Parietal lobe (tissue), 2 donors: ENCODE results near the gene EBF1.

DNA sequence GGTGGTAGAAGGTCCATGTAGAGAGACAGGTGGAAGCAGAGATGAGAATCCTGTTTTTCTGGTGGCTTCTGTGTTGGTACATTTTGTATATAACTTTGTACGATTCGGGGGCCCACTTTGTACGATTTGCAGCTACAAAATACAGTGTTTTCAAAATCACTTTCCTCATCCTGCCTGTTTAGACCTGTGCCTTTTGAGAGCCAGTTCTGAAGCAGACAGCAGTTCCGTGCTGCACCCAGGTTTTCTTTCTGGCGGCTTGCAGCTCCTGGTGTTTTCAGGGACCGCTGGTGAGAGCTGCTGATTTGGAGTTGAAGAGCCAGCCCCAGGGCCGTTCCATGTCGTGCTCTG lies 135.8 kb upstream of the CLINT1 start:
- RAMPAGE, long total RNA = no peak

DNA sequence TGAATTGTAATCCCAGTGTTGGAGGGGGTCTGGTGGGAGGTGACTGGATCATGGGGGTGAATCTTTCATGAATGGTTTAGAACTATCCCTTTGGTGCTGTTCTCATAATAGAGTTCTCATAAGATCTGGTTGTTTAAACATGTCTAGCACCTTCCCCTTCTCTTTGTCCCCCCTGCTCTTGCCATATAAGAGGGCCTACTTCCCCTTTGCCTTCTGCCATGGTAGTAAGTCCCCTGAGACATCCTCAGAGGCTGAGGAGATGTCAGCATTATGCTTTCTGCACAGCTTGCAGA lies 577.7 kb upstream of the CLINT1 start:
- RAMPAGE, long total RNA = no peak

- RAMPAGE, long total RNA = no peak
Measured at GRCh38 chr5:158464003-158464420, 605.1 kb upstream of the CLINT1 start.

GRCh38 chr5:158802846-158803071 lies 297.0 kb downstream of the EBF1 start:
- RAMPAGE, long total RNA = no peak

GRCh38 chr5:158953777-158954583 lies 145.7 kb downstream of the EBF1 start:
- RAMPAGE, long total RNA = no peak

GRCh38 chr5:159048731-159049115 lies 51.0 kb downstream of the EBF1 start:
- RAMPAGE, long total RNA = no peak

GRCh38 chr5:159061095-159062107 lies 38.3 kb downstream of the EBF1 start:
- RAMPAGE, long total RNA = no peak

DNA sequence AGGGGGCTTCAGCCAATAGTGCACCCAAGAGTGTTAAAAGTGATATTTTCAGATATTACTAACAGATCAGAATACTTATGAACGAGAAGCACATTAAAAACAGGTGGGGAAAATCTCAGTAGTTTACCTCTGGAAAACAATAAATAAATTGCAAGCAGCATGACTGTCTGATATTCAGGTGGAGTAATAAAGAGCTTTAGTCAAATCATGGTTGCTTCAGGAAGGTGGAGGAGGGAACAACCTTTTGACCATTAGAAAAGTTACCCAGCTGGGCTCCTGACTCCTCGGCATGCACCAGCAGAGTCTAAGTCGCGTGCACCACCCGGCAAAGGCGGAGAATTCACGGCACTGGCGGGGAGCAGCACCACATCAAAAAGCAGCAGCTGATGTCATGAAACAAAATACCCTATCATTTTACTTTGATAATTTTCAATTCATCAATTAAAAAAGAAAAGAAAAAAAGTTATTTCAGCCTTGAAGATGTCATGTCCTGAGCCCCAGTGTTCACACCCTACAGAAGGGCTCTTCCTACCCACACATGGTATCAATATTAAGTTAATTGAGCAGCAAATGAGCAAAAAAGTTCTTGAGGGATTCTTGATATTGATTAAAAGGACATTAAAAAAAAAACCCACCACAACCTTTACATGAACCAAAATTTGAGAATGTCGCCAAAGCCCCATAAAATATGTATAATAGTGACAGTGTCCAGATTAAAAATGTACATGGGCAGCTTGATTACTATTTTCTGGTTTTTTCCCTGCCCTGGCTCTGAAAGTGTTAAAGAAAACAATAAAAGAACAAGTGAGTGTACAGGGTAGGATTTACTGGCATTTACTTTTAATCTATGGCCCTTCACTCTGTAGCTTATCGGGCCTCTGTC lies 34.4 kb downstream of the EBF1 start:
- RAMPAGE, long total RNA = no peak

GRCh38 chr5:159098798-159099944 lies at the start of gene EBF1:
EBF1 (minus strand) TSS chr5:159099916.
- RAMPAGE, long total RNA = no peak

- RAMPAGE, long total RNA = no peak
Measured at GRCh38 chr5:159099945-159100414, 264 bp upstream of the EBF1 start.

- RAMPAGE, long total RNA = no peak
Measured at GRCh38 chr5:159105080-159105891, 5.6 kb upstream of the EBF1 start.

DNA sequence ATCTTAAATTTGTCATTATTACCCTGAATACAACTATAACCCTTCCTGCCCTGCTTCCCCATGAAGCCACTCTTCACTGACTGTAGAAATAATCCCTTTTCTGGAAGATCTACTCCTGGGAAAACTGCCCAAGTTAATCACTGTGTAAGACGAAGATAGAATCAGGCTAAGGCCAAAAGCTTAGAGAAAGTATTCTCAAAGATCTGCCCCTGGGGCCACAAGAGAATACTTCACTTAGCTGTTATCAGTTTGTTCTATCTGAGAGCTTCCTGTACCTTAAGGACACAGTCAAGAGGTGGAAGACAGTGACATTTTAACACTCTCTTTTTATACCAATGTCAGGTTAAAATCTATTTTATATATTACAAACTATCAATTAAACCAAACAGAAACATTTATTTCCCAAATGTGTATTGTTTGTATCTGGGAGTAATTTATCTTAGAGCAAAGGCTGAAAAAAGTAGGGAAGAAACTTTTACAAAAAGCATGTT lies 33.8 kb downstream of the RNF145 start:
- RAMPAGE, long total RNA = no peak

DNA sequence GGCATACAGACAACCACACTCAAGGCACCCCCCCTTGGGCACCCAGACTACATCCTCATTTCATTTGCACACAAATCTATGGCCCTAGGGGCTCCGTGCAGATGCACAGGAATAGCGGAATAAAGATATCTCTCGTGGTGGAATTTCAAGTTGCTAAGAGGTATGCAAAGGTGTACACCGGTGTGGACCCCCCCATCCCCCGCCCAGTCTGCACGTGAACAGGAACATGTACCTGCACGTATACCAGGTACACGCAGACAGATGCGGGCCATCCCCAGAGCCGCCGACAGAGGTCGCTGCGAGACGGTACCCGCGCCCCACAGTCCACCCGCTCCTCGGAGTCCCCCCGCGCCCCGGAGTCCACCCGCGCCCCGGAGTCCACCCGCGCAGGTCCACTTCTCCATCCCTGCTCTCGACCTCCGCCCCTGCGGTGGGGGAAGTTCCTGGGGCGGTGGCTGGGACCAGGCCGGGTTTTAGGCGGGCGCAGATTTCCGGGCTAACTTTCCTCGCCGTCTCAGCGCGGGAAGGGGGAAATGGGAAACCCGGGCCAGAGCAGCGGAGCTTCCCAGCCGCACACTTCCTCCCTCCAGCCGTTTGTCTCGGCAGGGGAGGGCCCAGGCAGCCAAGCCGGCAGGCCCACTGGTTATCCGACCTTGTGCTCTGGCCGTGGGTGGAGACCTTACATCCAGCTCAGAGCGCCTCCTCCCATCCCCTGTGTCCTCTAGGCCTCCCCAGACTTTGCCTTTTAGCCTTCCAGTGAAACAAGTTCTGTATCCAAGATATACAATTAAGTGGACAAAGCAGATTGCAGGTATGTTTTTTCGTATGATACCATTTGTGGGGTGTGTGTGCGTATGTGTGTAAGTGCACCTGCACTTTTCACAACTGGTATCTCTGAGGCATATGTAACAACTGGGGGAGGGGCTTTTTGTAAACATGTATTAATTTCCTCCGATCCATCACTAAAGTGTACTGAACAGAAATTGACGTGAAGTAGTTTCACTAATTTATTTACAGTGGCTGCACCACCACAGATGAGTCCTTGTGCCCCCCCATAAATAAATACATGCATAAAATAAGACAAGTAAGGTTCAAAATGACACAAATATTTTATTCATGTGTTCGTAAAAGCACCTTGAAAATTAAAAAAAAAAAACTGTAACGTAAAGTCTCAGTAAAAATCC lies 1.3 kb upstream of the IL12B start:
- RAMPAGE, long total RNA = no peak

- RAMPAGE, long total RNA = no peak
Measured at GRCh38 chr5:159412415-159412783, 82.1 kb upstream of the IL12B start.

DNA sequence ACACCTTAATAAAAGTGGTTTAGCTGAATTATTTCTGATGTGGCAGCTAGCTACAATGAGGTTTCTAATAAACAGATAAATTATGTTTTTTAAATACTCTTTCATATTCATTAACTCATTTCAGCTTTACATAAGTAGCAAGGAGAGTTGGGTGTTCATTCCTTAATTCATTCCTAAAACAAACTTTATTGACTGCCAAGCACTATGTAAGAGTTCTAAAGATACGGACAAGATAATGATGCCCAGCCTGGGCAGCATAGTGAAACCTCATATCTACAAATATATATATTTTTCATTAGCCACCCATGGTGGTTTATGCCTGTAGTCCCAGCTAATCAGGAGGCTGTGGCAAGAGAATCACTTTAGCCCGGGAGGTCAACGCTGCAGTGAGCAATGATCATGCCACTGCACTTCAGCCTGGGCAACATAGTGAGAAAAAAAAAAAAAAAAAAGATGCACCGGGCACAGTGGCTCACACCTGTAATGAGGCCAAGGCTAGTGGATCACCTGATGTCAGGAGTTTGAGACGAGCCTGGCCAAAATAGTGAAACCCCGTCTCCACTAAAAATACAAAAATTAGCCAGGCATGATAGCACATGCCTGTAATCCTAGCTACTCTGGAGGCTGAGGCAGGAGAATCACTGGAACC lies 50.3 kb upstream of the ADRA1B start:
- RAMPAGE, long total RNA = no peak

DNA sequence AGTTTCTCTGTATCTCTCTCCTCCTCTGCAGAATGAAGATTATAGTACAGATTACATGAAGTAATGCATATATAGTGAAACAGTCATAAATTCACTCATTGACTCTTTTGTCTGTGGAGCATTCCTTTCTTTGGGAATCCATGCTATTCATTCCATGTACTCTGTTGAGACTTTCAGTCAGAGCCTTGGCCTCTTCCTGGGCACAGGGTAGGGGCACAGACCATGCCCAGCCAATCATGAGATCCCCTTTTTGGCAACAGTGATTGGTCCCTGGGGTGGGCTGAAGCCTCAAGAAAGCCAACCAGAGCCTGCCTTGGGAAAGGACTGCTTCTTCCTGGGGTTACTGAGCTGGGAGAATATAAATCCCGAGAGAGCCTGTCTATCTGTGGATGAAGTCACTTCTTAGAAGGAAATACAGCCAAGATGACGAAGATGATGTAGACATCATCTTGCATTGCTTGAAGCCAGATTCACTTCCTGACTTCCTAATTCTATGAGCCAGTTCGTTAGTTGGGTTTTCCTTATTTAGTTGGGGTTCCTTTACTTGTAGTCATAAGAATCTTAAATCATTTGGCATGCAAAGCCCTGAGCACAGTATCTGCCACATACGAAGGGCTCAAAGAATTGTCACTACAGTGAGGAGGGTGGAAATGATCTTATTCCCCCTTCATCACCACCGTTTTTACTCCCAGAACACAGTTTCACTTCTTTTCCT lies 50.0 kb upstream of the PWWP2A start:
- RAMPAGE, long total RNA = no peak

GRCh38 chr5:160187119-160187549 lies 42.2 kb upstream of the FABP6 start:
- RAMPAGE, long total RNA = no peak

DNA sequence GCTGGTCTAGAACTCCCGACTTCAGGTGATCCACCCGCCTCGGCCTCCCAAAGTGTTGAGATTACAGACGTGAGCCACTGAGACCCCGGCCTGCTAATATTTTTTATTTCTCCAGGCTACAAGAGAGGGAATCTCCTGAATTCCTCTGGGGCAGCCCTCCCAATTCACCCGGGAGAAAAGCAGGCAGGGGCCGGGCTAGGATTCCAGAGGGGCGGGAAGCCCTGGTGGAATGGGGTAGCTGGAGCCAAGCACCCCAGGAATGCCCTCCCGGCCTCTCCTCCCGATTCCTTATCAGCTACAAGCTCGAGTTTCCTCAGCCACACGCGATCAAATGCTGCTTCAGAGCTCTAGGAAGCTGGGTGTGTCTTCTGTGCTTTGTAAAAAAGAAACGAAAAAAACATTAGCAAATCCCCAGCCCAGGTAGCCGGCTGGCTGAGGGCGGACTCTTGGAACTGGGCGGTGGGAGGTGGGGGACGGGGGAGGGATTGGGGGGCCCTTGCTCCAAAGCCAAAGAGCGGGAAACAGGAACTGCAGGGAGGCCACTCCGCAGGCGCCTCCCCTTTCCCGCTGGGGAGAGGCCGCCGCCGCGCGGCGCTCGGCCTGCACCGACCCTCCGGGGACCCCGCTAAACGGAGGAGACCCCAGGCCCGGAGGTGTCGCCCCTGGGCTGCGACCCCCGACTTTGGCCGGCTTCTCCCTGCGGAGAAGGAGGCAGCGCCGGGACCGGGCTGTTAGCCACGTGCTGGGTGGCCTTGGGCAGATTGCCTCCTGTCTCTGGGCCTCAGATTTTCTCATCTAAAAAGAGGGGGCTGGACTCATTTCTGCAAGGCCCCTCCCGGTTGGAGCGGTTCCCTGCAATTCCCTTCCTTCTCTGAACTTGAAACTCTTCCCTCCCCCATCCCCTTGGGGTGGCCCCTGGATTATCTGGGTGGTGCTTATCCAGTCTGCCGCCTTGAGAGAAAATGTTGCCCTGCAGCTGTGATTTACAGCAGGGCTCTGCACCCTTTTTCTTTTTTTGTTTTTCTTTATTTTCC lies 41.0 kb upstream of the FABP6 start:
- RAMPAGE, long total RNA = no peak

DNA sequence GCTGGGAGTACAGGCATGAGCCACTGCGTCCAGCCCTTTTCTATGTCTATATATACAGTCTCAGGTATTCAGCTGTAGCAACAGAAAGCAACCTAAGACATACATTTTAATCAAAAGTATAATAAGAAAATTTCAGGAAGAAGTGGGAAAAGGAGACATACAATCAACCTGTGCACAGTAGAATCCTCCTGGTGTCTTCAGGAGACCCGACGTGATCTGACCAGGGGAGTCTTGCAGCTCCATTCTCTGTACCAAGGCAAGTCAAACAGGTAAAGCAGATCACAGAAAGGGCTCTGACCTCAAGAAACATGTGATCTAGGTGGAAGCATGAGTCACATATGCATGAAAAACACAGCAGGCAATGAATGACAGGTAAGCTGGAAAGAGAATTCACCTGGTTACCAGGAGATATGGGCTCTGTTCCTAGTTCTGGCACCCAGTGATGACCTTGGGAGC lies 19.5 kb upstream of the FABP6 start:
- RAMPAGE, long total RNA = no peak

DNA sequence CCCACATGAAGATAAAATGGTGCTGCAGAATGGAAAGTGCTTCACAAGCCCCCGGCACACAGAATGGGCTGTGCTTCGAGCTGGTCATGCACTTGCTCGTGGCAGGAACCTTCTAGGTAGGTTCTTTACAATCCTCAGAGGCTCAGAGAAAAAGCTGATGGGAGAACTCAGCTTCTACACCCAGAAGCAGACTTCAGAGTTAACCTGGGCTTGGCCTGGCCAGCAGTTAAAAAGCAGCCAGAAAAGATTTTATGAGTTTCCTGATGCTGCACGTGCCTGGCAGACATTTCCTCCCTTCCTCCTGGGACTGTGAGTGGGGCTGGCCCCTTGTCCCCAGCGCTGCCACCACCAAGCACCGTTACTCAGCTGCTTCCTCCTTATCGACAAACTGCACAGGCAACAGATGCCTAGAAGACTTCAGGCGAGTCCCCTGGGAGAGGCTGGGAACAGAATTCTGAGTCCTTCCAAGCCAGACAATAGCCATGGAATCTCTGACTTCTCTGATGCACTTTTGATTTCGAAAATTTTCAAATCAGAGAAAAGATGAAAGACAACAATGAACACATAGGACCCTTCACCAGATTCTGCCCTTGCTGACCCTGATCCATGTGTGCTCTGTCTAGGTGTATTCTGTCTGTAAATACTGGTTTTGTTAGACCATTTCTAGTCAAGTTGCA lies 33.4 kb downstream of the FABP6 start:
- RAMPAGE, long total RNA = no peak